A549 (cell line): ENCODE measurements around a stretch of chr18.

DNA sequence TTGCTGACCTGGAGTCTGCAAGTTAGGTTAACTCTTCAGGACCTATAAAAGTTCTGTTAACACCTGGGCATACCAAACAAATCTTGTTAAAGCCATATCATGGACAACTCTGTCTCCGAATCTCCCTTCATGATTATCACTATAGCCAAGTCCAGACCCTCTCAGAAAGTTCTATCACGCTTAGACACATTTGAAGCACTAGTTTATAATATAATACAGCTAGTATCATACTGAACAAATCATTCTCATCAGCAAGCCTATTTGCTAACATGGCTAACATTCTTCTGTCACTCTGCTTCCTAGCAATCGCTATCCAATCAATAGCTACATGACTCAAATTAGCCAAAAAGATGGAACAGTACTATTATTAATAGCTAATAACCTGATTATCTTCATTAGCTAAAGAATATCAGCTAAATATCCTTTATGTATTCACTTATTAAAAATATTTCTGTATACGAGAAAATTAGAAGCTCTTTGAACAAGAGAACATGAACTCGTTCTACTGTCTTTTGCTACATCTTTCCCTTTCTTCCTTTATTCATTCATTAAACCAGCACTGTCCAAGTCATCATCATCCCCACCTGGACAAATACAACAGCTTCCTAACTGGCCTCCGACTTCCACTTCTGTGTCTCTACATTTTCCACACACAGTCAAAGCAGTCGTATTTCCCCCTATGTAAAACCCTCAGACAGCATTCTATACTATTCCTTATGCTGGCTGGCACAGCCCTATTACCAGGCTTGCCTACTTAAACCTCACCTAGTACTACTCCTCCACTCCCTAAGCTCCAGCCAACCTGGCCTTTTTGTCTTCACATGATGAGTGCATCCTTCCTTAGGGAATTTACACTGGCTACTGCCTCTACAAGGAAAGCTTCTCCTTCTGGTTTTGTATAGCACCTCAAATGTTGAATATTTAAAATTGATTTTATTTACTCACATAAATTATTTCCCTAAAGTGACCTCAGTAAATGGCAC, 27.6 kb downstream of the MBD2 start:
- PRO-cap = no peak
CAGE:
- cytosol, long polyA plus RNA = no peak
- long polyA plus RNA = no peak
- nucleus, long polyA plus RNA = no peak

DNA sequence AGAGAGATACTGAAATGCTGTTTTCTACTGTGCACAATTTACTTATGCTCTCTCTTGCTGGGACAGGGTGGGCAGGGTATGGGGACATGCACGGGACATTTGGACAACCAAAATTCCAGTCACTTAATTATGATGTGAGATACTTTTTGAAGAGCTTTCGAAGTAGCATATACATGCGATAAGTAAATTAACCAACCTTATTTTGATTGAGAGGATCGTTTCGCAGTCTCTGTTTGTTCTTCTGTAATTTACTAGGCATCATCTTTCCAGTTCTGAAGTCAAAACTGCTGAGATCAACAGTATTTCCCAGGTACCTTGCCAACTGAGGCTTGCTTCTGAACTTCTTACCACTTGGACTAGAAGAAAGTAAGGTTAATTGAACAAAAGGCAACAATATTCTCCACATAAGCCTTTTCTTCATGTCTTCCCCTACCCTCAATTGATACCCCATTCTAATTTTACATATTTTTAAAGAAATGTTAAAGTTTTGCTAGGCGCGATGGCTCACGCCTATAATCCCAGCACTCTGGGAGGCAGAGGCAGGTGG, 19.6 kb downstream of the MBD2 start:
- PRO-cap = no peak
CAGE:
- cytosol, long polyA plus RNA = no peak
- long polyA plus RNA = no peak
- nucleus, long polyA plus RNA = no peak

DNA sequence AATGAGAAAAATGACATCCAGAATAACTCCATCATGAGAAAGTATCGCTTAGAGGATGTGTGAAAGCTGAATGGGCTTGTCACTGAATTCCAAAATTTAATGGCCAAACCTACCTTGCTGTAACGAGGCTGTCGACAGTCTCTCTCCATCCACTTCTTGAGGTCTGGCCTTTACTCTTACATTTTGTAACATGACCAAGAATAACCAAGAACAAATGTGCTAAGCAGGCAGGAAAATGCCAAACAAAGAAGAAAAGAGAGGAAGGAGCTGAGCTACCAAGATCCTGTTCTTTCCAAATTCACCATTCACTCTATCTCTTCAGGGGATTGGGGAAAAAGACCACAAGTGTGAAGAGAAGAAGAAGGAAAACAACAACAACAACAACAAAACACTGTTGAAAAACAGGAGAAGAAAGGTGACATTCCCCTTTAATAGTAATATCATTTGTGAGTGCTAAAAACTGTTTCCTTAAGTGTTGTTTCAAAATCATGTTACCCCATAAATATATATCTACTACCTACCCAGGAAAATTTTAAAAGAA, 10.4 kb upstream of the MBD2 start:
- PRO-cap = no peak
CAGE:
- cytosol, long polyA plus RNA = no peak
- long polyA plus RNA = no peak
- nucleus, long polyA plus RNA = no peak

GRCh38 chr18:54254242-54254857, 15.0 kb upstream of the POLI start:
- PRO-cap = no peak
CAGE:
- cytosol, long polyA plus RNA = no peak
- long polyA plus RNA = no peak
- nucleus, long polyA plus RNA = no peak

DNA sequence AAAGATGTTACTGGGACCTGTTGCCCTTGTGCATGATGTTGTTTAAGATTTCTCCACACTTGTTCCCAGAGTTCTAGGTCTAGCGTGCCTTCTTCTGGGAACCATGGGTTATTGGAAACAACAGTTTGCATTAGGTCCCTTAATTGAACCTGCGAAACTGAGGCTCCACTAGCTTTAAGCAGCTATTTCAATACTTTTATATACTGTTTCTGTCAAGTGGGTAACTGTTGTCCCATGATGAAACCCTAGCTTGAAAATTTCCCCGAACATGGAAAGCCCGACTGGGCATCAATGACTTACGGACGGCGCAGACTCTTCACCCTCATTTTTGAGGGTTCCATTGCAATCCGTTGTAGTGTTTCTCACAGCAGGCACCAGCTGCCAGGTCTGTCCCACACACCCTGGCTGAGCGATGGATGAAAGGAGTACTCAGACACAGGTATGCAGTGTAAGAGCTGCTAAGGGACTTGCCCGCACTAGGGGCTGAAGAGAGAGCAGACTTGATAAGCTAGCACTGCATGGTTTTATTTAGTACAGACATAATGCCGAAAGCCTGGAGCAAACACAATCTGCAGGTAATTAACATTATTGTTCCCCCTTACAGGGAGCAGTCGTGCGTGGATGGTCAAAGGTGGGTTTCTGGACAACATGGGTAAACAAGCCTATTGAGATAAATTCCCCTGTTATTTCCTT, 15.7 kb downstream of the DYNAP start:
- PRO-cap = no peak
CAGE:
- cytosol, long polyA plus RNA = no peak
- long polyA plus RNA = no peak
- nucleus, long polyA plus RNA = no peak

DNA sequence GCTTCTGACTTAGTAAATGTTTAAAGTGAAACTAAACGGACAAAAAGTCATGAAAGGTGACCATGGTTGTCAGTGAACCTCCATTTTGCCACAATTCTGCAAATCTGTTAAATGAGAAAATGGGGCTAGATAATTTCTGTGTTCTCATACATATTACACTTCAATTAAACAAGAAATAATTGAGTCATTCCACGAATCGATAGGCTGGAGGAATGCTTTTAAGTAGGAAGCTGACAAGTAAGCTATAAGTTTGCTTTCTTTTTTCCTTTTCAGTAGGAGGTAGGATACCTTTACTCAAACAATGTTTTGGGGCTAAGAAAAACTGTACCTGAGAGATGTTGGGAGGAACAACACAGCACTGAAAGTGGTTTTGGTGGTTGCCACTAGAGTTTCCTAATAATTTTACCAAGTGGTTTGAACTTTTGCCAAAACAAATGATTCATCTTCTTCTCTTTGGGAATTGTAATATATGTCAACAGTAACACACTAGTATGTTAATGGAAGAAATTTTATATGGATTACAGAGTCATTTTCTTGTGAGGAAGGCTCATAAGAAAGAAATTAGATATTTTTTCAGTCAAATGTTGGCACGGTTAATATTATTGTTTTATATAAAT, 17.2 kb downstream of the DYNAP start:
- PRO-cap = no peak
CAGE:
- cytosol, long polyA plus RNA = no peak
- long polyA plus RNA = no peak
- nucleus, long polyA plus RNA = no peak

DNA sequence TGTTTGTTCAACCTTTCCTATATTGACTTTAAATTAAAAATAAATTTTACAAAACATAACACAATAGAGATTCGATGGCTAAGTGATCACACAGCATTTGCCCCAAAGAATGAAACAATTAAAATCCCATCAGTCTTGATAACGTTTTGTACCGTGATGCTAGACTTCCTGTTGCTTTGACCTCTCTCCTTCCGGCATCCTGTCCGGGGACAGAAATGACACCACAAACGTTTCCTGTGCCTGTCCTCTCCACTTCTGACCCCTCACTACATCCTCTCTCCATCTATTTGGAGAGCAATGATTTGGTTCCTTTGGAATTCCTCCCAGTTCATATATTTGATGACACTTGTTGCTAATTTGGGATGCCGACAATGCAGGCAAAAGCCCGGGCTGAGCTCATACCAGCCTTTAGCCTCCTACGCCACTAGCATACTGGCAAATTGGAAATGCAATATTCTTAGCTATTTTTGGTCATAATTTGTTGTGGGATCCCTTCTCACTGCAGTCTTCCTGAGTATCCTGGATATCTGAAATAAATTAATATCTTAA, 151.2 kb upstream of the CCDC68 start:
- PRO-cap = no peak
CAGE:
- cytosol, long polyA plus RNA = no peak
- long polyA plus RNA = no peak
- nucleus, long polyA plus RNA = no peak

DNA sequence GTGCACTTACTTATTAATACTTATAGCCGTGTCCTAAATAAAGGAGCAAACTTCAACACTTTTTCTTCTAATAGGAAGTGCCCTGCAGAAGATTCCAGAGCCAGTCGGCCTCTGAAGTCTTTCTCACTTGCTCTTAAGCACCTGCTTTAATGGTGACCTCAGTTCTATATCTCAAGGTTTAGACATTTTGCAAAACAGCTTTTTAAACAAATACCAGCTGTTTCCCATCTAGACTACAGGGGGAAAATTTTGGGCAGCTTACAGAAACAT, 285.2 kb upstream of the CCDC68 start:
- PRO-cap = no peak
CAGE:
- cytosol, long polyA plus RNA = no peak
- long polyA plus RNA = no peak
- nucleus, long polyA plus RNA = no peak

DNA sequence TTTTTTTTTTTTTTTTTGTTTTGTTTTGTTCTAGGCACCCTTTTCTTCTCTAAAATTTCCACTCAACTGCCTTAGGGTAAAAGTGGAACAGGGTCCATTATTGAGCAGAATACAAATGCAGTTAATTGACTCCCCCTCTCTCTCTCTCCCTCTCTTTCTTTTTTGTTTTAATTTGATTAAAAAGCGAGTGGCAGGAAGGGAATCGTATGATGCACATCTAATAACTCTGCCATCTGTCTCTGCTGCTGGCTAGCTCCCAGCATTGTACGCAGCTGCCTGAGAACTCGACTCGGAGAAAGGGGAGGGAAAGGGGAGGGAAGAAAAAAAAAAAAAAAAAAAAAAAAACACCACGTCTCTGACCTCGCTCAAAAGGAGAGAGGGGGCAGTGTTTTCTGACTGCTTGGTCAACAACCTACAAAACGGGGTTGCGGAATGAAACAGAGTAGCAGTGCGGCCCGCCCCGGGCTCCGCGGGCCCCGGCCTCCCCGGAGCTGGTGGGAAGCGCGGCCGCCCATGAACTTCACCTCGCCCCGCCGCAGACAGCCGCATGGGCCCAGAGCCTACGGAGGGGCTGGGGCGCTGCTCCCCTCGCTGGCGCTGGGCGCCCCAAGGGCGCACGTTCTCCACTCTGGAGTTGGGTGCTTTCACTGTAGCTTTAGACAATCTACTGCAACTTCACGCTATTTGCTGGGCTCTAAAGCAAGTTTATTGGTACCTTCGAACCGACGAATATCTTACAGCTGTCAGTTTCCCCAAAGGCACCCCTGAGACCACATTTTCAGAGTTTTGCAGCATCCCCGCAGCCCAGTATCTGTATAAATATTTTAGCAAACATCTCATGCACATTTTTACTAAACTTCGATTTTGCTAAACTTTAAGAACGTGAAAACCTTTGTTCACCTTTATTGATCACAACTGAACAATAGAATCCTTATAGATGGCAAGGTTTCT, 265.6 kb downstream of the TCF4 start:
- PRO-cap = no peak
CAGE:
- cytosol, long polyA plus RNA = no peak
- long polyA plus RNA = no peak
- nucleus, long polyA plus RNA = no peak

DNA sequence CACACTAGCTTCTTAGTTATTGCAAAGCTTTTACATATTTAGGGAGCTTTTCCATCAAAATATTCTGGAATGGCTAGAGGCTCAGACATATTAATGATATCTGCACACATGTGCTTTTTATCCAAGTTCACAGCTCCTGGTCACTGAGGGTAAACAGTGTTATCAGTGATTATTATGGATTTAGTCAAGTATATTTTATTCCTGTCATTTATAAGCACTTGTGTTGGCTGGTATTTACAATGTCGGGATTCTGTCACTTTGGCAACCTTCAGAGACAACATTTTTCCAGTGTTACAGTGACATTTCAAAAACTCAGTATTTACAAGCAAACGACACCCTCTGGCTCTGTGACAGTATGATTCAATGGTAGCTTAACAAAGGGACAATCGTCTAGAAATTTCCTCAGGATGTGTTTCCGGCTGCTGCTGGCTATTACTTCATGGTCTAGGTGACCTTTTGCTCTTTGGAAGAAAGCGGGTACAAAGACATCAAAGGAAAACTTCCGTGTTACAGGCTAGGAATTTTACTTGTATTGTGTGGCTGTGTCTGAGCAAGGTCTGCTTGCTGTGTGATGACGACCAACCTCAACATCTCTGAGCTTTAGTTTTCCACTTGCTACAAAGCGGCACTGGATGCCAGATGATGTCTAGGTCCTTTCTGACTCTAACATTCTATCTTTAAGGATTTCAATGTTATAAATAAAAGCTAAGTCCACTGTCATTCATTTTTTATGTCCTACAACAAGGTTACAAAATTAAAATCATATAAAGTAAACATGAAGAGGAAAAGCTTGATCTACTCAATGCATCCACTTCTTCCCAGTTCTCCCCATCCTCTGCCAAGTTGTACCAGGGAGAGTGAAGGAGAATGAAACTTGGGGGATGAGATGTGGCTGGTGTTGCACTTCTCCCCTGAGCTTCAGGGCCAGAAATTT, 200.3 kb downstream of the TCF4 start:
- PRO-cap = no peak
CAGE:
- cytosol, long polyA plus RNA = no peak
- long polyA plus RNA = no peak
- nucleus, long polyA plus RNA = no peak

DNA sequence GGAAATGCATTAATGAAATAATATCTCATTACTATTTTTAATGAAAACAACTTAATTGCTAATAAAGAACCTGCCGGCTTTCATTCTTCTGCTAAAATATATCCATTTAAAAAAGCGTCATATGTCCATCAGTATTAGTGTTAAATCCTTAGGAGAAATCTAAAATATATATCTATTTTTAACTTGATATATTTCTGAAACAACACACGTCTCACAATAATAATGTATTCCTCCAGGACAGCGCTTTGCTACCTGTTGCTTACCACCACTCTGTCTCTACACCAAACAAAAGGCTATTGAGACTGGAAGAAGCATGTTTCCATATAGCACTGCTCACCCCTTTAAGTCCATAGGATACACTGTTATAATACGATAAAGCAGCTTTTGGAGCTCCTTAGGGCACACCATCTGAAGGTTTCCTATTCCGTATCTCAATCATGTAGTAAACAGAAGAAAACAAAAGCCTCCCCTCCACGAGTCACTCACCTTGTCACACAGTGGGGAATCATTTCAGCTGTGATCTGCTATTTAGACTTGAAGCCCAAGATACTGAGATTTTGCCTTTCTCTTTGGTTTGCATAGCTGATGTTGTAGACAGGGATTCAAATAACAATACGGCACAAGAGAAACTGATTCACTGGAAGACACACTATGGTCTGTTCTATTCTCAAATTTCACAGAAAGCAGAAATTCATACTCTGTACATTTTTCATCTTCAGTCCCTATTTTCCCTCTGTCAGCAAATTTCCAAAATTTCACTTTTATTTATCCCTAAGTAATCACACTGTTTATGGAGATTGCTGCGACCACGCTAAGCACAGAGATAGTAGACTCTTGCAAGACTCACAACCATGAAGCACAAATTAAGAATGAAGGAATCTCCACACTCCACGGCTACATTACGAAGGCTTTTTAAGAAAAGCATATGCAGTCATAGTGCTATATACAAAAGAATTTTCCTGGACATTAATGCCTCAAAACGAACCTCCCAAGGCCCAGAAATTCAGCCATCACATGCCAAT, 187.2 kb downstream of the TCF4 start:
- PRO-cap = no peak
CAGE:
- cytosol, long polyA plus RNA = no peak
- long polyA plus RNA = no peak
- nucleus, long polyA plus RNA = no peak

GRCh38 chr18:55777571-55778088, 189.6 kb upstream of the TCF4 start:
- PRO-cap = no peak
CAGE:
- cytosol, long polyA plus RNA = no peak
- long polyA plus RNA = no peak
- nucleus, long polyA plus RNA = no peak

DNA sequence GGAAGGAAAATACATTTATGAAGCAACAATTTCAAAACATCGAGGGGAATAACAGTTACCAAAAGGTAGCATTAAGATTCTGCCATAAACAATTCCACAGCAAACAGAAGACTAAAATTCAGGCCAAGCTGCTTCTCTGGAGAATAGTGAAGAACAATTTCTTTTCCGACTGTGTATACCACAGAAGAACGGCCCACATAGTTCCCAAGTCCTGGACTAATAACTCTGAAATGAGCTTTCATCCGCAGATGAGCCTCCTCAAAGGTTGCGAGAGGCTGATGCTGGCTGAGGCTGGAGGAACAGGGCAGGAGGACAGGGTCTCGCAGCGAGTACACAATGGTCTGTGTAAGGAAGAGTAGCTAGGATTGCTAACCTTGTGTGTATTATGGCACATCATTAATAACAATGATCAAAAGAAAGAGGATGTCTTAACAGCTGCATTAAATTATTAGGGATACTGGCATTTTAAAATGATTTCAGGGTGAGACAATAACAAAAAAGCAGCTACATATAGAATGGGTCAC, 279.0 kb upstream of the TCF4 start:
- PRO-cap = no peak
CAGE:
- cytosol, long polyA plus RNA = no peak
- long polyA plus RNA = no peak
- nucleus, long polyA plus RNA = no peak

DNA sequence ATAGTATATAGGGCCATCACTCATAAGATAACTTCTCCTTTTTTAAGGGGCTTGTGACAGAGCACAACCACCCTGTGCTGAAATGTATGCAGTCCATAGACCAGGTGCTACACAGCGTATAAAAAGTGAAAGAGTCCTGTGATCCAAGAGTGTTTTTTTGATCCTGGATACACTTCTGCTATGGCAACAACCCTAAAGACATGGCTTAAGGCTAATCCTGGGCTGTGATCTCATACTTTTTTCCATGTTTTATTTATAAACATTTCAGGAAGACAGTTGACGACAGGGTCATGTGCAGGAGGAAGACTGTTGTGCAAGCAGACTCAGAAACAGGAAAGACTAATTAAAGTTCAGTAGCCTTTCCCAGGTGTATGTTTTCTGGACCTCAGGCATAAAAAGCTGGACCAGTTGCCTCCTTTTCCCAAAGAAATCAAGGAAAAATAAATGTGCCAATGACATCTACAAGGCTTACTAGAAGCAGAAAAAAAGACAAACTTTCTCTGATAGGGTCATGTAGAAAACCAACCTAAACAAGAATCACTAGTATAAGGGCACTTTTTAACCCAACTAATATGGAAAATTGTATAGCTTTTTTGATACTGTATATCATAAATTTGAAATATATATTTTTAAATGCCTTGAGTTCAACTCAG, 400.7 kb upstream of the TCF4 start:
- PRO-cap = no peak
CAGE:
- cytosol, long polyA plus RNA = no peak
- long polyA plus RNA = no peak
- nucleus, long polyA plus RNA = no peak

DNA sequence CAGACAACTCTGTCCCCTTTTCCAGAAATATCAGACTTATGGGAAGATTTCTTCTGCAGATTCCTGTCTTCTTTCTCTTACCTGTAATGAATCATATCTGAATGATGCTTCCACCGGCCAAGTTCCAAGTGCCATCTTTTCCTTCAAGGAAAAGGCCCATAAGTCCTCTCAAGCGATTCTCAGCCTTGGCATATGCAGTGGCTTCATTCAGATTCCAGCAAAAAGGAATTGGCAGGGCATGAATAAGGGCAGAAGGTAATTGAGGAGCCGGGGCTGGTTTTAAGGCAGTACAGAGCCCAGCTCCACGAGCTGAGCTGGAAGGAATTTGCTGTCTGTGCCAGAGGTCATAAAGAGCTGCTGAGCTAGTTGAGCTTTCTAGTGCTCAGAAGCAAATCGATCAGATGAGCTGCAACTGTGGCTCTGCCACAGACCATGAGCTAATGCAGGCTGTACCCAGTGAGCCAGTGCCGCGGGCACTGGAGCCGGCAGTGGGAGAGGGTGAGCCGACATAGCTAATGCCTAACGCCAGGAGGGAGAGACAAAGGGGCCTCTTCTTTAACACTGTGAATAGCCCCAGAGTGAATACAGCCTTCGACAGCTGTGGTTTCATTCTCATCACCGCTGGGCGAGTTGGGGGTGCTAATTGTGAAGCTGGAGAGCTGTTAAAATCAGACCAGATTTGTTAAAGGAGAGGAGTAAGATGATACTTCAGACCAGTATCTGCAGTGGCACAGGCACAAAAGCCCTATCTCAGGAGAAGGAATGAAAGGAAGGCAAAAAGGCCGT, 410.0 kb upstream of the TCF4 start:
- PRO-cap = no peak
CAGE:
- cytosol, long polyA plus RNA = no peak
- long polyA plus RNA = no peak
- nucleus, long polyA plus RNA = no peak

DNA sequence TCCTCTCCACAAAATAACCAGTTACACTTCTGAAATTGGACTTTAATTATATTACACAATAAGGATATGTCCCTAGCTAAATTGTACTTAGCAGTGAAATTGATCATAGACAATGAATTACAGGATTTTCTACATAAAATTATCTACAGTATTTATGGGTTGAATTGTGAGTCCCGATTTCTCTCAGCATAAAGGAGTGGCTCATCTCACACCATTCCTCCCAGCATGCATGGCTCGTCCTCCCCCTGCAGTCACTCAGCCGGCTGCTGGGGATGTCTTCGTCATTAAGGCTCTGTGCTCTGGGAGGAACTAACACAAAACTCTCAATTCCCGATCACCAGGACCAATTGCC, 76.0 kb downstream of the TXNL1 start:
- PRO-cap = no peak
CAGE:
- cytosol, long polyA plus RNA = no peak
- long polyA plus RNA = no peak
- nucleus, long polyA plus RNA = no peak

GRCh38 chr18:56606643-56607164, 31.7 kb downstream of the TXNL1 start:
- PRO-cap = no peak
CAGE:
- cytosol, long polyA plus RNA = no peak
- long polyA plus RNA = no peak
- nucleus, long polyA plus RNA = no peak

DNA sequence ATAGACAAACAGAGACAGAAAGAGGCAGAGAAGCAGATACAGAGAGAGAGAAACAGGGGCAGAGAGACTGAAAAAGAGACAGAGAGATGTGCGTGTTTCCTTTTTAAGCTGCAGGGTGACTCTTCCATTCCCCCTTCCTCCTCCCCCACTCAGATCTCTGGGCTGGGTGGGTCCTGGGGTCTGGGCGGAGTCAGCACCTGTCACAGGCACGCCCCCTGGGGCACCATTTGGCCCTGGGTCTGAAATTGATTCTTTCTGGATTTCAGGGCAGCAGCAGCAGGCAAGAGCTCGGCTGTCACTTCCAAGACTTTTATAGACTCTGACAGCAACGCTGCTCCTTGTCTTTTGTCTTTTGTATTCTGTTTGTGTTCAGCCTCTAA, 3.8 kb downstream of the BOD1L2 start:
- PRO-cap = no peak
CAGE:
- cytosol, long polyA plus RNA = no peak
- long polyA plus RNA = no peak
- nucleus, long polyA plus RNA = no peak

DNA sequence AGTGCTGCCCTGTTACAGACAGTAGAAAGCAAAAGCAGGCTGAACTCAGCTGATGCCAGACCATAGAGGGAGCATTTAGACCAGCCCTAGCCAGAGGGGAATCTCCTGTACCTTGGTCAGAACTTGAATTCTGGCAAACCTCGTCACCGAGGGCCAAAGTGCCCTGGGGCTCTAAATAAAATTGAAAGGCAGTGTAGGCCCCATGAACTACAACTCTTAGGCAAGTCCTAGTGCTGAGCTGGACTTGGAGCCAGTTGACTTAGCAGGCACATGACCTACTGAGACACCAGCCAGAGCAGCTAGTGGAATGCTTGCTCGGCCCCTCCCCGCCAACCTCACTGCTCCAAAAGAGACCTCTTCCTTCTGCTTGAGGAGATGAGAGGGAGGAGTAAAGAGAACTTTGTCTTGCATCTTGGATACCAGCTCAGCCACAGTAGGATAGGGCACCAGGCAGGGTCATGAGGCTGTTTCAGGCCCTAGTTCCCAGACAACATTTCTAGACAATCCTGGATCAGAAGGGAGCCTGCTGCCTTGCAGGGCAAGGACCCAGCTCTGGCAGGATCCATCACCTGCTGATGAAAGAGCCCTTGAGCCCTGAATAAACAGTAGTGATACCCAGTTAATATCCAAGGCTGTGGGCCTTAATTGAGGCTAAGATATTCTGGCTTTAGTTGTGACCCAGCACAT, 90.6 kb downstream of the ATP8B1 start:
- PRO-cap = no peak
CAGE:
- cytosol, long polyA plus RNA = no peak
- long polyA plus RNA = no peak
- nucleus, long polyA plus RNA = no peak

DNA sequence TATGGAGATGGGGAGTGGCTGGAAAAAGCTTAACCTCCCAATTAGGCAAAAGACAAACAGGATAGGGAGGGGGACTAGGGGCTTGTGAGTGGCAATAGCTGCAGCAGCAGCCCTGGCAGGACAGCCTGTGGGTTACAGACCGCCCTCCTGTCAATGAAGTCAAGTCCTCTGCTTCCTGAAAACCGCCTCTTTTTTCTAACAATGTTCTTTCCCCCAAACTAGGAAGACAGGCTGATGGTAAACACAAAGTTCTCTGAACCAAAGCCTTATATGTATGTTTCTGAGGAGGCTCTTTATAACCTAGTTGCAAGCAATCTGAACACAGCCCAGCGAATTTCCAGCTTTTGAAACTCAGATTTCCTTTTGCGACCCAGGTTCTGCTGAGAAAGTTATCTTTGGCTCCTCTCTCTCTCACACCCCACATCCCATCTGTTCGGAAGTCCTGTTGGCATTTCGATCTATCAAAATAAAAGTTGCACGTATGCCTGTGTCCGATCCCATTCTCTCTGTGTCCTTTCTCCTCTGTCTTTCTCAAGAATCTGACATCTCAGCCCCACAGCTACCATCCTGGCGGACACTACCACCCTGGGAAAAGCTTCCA, 10.2 kb downstream of the ATP8B1 start:
- PRO-cap = no peak
CAGE:
- cytosol, long polyA plus RNA = no peak
- long polyA plus RNA = no peak
- nucleus, long polyA plus RNA = no peak